Kidney epithelial cell (primary cell): ENCODE data around the gene UCK1.

DNA sequence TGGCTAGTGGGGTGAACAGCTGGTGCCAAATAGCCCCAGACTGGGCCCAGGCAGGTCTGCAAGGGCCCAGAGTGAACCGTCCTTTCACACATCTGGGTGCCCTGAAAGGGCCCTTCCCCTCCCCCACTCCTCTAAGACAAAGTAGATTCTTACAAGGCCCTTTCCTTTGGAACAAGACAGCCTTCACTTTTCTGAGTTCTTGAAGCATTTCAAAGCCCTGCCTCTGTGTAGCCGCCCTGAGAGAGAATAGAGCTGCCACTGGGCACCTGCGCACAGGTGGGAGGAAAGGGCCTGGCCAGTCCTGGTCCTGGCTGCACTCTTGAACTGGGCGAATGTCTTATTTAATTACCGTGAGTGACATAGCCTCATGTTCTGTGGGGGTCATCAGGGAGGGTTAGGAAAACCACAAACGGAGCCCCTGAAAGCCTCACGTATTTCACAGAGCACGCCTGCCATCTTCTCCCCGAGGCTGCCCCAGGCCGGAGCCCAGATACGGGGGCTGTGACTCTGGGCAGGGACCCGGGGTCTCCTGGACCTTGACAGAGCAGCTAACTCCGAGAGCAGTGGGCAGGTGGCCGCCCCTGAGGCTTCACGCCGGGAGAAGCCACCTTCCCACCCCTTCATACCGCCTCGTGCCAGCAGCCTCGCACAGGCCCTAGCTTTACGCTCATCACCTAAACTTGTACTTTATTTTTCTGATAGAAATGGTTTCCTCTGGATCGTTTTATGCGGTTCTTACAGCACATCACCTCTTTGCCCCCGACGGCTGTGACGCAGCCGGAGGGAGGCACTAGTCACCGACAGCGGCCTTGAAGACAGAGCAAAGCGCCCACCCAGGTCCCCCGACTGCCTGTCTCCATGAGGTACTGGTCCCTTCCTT lies 9.8 kb downstream of the QRFP start:
- RAMPAGE, long total RNA: no peak
- RRBS: 85% methylated on average over 6 of the region's 30 CpGs

- RAMPAGE, long total RNA: no peak
- RRBS: no CpG with 5 or more reads among the region's 9 CpGs
These were observed 198 bp downstream of the QRFP start for GRCh38 chr9:130896491-130896737.

DNA sequence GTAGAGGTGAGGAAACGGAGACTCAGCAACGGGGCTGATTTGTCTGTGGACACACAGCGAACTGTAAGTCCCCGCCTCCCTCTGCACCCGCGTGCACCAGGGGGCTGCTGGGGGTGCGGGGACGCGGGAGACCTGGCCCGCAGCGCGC lies 1.0 kb downstream of the FIBCD1 start:
- RAMPAGE, long total RNA: no peak
- RRBS: no CpG with 5 or more reads among the region's 12 CpGs

DNA sequence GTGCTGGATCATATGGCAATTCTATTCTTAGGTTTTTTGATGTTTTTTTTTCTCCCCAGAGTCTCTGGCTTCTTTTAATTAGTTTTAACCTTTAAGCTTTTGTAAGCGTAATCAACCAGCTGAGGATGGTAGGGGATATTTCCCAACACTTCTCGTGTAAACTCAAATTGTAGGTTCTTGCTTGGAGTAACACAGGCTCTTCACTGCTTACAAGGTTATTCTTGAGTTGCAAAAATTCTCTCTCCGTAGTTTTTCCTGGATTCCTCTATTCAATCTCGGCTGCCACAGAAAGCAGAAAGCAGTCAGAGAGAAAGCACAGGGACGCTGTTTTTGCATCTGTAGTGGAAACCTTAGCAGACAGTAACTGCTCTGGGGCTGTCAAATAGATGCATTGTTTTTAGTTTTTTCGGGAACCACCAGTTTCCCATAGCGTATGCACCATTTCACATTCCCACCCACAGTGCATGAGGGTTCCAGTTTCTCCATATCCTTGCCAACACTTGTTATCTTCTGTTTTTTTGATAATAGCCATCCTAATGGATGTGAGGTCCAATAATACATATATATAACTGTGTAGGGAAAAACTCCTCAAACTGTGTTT lies 12.0 kb downstream of the LAMC3 start:
- RAMPAGE, long total RNA: no peak
- RRBS: no CpG with 5 or more reads among the region's 7 CpGs

DNA sequence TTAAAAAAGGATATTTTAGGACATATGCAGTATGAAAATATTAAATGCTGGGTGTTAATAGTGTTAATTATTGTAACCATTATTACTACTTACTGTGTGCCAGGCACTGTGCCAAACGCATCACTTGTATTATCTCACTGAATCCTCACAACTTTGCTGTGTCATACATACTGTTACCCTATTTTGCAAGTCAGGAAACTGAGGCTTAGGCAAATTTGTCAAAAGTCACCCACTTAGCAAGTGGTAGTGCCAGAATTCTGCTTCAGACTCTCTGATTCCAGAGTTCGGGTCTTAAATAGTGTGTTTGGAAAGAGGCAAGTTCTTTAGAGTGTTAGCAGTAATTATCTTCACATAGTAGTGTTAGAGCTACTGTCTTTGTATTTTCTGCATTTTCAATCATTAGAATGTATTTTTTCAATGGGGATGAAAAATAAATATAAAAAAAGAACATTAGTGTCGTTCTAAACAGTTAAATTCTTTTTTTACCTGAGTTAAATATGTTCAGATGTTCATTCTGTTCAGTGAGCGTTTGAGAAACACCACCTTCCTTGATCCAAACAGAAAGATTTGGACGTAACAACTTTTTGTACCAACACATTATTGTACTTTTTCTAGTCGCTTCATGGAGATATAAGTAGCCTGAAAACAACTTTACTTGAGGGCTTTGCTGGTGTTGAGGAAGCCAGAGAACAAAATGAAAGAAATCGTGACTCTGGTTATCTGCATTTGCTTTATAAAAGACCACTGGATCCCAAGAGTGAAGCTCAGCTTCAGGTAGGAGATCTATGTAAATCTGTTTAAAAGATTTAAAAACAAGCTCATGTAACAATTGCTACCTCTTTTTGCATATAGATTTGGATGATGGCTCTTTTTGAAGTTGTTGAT lies 26.0 kb downstream of the NUP214 start:
- RAMPAGE, long total RNA: no peak
- RRBS: no CpG with 5 or more reads among the region's 7 CpGs

DNA sequence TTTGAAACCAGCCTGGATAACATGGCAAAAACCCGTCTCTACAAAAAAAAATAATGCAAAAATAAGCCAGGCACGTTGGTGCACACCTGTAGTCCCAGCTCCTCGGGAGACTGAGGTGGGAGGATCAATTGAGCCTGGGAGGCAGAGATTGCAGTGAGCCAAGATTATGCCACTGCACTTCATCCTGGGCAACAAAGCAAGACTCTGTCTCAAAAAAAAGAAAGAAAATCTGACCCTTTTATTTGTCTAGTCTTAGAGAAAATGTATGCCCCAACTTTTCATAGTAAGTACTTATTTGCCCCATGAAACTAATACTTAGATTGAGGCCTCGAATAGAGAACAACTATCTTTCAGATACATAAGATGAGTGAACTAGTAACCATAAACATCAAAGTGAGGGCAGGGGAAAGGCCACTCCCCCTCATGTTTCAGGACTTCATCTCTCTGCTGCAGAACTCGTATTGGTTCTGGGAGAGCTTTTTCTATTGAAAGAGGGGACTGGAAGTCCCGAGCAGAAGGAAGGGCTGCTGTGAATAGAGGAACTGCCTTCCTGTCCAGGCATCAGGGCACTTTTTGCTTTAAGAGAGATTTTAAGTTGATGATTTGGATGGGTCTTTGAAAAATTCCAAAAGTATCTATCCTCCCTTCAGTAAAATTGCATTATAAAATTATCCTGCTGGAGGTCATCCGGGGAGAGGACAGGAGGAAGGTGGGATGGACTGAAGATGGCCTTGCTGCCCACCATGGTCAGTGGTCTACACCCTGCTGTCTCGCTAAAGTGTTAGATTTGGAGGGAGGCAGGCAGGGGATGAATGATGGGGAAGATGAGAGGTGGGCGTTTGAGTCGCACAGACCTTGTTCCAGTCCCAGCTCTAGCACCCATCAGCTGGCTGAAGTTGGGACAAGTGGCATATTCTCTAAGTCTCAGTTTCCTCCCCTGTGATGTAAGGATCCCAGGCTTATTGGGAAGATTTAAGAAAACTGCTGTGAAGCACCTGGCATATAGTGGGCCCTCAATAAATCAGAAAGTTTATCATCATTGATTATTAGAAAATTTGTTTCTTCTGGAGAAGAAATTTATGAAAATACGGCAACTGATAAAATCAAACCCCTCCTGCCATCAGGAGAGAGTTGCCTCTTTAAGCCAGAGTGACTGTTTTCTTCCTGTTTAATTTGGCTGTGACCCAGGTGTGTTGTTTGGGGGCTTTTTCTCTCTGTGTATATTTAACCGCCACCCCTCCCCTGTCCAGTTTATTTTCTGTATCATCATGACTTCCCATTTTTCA lies 50.7 kb downstream of the FAM78A start:
- RAMPAGE, long total RNA: no peak
- RRBS: no CpG with 5 or more reads among the region's 12 CpGs

DNA sequence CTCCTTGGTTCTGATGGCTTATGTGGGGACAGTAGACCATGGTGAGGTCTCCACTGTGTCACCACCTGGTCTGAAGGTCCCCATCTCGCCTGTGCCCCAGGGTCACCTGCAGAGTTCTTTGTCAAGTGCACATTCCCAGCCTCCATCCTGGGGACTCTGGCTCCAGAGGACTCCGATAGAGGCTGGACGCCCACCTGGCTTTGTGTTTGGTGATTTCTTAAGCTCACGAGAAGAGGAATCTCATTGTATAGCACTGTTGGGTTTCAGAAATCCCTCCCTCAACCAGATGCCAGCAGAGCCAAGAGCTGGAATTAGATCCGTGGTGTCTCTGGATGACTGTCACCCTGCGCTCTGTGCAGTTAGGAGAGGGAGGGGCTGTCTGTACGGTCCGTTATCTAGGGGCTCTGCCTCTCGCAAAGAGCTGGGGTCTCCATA lies 41.6 kb downstream of the FAM78A start:
- RAMPAGE, long total RNA: no peak
- RRBS: no CpG with 5 or more reads among the region's 9 CpGs

GRCh38 chr9:131393567-131393917 lies 344 bp upstream of the PRRC2B start:
- RAMPAGE, long total RNA: no peak
- RRBS: 2% methylated on average over 16 of the region's 23 CpGs

GRCh38 chr9:131395064-131395934 lies 1.4 kb downstream of the PRRC2B start:
- RAMPAGE, long total RNA: no peak
- RRBS: no CpG with 5 or more reads among the region's 17 CpGs

GRCh38 chr9:131420669-131421613 lies 27.1 kb downstream of the PRRC2B start:
- RAMPAGE, long total RNA: no peak
- RRBS: no CpG with 5 or more reads among the region's 17 CpGs

GRCh38 chr9:131423176-131424088 lies 29.5 kb downstream of the PRRC2B start:
- RAMPAGE, long total RNA: no peak
- RRBS: under 1% methylated on average over 3 of the region's 23 CpGs

DNA sequence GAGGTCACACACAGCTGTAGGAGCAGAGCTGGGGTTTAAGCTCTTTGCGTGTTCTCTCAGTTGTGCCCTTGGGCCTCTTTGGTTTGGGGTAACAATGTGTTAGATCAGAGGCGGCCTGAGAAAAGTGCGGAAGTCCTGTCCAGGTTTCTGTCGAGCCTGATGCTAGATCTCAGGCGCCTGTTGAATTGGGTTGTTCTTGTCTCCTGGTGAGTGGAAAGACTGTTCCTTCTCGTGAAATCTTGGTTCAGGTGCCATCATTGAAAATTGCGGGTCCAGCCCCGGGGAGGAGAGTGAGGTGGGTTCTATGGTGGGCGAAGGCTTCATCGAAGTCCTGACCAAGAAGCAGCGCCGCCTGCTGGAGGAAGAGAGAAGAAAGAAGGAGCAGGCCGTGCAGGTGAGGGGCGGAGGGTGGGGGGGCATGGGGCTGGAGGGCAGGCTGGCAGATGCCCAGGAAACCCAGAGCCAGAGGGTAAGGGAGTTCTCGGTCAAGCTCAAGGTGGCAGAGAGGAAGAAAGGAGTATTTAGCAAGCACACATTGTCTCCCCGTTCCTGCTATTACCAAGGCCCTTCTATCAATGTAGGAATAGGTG lies 24.4 kb upstream of the POMT1 start:
- RAMPAGE, long total RNA: no peak
- RRBS: no CpG with 5 or more reads among the region's 16 CpGs

GRCh38 chr9:131530899-131531858 lies at the start of gene UCK1:
TSS of gene UCK1 (minus strand) at chr9:131531263.
- RAMPAGE, long total RNA: no peak
- RRBS: 10% methylated on average over 70 of the region's 110 CpGs

DNA sequence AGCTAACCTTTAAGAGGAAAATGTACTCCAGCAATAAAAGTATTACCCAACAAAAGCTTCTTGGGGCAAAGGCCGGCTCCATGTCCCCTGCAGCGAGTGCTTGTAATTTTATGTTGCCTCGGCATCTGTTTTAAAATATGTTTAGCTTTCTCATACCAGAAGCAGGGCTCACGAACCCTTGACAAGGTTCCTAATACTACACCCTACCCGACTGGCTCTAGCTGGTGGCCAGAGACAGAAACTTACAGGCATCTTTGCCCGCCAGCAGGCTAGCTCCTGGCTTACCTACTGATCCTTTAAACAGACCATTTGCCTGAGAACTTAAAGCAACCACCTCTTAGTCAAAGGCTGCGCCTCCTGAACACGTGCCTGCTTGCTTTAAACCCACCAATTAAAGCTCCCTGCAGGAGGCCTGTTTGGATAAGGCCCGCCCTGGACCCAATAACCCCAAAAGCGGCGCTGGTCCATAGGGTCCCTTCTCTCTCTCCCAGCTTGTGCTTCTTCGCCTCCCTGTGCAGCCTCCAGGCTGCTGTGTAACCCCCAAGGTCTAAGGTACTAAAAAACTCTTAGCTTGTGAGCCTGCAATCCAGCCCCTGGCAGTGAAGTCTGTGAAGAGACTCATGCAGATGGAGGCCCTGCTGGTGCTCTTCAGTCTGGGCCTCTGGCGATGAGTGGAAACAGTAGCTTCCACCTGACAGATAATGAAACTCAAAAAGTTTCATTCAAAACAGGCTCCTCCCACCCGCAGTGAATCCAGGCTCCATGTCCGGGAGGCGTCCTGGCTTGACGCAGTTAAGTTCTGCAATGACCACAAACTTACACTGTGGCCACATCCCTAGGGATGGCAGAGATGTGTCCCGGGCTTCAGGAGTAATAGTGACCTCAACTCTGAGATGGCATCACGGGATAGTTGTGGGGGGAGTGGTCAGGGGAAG lies 97.1 kb downstream of the PRRT1B start:
- RAMPAGE, long total RNA: no peak
- RRBS: 98% methylated on average over 4 of the region's 19 CpGs

DNA sequence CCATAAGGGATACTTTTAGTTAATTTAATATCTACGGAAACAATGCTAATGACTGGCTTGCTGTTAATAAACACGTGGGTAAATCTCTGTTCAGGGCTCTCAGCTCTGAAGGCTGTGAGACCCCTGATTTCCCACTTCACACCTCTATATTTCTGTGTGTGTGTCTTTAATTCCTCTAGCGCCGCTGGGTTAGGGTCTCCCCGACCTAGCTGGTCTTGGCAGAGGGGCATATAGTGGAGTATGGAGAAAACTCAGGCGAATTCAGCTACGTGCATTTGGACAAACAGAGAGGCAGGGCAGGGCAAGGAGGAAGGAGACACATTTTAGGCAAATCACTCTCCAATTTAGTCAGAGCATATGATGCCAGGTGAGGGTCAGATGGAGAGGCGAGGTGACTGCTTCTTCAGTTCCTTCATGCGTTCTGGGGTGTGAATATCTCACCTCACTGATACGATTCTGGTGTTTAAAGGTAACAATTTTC lies 54.2 kb downstream of the RAPGEF1 start:
- RAMPAGE, long total RNA: no peak
- RRBS: no CpG with 5 or more reads among the region's 10 CpGs

- RAMPAGE, long total RNA: no peak
- RRBS: no CpG with 5 or more reads among the region's 10 CpGs
These were observed 39.8 kb downstream of the RAPGEF1 start for GRCh38 chr9:131699717-131700755.

DNA sequence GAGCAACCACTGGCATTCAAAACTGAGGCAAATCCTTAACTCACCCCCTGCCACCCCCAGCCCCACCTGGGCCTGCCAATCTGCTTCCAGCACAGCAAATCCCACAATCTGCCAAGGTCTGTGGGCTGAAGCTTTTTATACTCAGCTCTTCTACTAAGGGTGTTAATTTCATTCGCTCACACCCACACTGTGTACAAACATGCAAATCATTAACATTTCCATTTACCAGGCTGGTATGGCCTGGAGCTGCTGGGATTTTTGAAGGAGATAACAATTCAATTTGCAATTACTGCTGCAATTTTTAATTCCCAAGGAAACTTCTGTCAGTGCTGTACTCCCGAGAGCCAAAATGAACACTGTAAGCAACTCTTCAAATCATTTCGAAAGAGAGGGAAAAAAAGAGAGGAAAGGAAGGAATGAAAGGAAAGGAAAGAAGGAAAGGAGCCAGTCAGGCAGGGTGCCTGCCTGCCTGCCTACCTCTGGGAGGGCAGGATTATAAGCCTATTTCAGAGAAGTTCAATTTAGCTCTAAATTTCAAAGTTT lies 35.5 kb downstream of the RAPGEF1 start:
- RAMPAGE, long total RNA: no peak
- RRBS: no CpG with 5 or more reads among the region's 3 CpGs

GRCh38 chr9:131709383-131710473 lies 30.1 kb downstream of the RAPGEF1 start:
- RAMPAGE, long total RNA: no peak
- RRBS: no CpG with 5 or more reads among the region's 15 CpGs

DNA sequence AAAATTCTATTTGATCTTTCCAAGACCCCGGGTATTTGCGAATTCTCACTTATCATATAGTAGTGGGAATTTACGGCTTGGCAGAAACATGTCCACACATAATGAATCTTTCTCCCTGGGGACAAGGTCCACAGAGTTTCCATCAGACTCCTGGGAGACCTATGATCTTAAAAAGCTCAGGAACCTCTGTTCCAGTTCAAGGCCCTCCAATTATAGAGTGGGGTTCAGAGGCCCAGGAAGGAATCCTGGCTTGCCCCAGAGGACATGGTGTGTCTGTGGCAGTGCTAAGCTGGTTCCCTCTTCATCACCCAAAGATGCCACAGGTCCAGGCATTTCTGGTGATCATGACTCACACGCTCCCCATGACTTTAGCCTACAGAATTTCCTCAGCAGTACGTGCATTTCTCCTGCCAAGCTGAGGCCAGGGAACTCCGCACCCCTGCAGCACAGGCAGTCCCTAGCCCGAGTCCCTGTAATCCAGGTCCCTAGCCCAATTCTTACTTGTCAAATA lies 12.6 kb downstream of the RAPGEF1 start:
- RAMPAGE, long total RNA: no peak
- RRBS: no CpG with 5 or more reads among the region's 7 CpGs

GRCh38 chr9:131739145-131739747 lies 630 bp downstream of the RAPGEF1 start:
- RAMPAGE, long total RNA: no peak
- RRBS: 2% methylated on average over 21 of the region's 57 CpGs